ENCODE measurements around a stretch of chr15.

- PRO-cap = no peak
These were observed 80.9 kb downstream of the FBXL22 start for GRCh38 chr15:63677676-63678830.

DNA sequence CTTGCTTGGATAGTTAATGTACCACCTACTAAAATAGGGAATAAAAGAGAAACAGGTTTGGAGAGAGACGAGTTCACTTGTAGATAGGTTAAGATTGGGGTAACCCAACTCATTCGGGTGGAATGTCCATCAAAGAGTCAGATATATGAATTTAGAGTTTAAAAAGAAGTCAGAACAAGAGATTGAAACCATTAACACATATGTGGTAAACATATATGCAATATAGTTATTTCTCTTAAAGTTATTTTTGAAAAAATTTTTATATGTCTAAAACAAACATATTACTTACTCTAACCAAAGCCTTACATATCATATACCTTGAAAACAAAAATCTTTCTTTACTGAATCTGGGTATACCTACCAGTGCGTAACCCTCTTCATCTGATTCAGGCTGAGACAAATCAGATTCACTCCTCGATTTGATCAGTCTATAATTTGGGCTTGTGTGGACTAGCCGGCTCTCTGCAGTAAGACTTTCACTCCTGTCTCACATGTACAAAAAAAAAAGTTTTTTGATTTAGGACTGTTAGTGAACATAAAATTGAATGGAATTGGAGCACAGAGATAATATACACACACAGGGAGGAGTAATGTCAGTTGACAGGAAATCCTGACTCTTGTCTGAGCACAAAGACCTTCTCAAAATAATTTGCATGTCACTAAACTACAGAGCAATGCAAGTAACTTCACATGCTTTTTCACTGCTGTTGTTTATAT, 115.4 kb downstream of the FBXL22 start:
- PRO-cap = no peak

DNA sequence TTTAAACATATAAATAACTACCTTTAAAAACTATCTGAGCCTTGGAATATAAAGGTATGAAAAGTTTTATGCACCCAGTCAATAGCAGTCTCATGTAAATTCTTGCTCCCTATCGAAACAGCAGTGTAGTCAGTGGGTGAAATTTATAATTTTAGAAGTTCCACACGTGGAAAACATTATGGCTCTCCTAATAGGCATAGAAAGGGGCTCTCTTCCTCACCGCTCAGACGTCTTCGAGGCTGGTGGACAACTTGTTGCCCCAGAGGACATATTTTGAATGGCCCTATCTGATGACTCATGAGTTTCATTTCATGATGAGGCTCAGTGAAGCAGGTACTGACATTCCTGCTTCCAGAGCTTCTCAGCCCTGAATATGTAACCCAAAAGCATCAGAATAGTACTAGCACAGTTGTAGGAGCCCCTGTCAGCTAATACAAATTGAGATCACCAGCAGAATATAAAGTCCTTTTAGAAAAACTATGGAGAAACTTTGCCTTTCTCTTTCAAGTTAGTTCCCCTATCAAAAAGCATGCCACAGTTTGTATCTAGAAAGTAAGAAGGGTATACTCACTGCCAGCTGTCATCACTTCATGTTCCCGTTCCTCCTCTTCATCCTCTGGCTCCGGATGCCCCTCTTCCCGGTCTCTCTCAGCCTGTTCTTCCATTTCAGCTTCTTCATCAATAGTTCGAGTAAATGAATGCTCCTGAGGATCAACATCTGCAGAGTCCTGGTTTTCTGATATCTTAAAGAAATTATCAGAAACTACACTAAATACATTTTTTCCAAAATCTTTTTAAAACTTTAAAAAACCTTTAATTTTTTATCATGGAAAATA, 117.8 kb downstream of the HERC1 start:
- PRO-cap = no peak

- PRO-cap = no peak
These were observed 89.5 kb downstream of the HERC1 start for GRCh38 chr15:63744186-63744788.

DNA sequence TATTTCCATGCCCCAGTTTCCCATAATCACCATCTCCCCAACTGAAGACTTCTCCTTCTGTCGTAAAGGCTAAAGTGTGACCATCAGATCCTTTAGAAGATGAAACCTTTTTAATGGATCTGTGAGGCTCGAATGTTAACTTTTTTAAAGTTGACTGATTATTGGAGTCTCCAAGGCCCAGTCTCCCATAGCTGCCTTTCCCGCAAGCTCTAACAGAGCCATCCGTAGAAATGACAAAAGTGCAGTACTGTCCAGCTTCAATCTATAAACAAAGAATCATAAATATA, 77.3 kb downstream of the HERC1 start:
- PRO-cap = no peak

DNA sequence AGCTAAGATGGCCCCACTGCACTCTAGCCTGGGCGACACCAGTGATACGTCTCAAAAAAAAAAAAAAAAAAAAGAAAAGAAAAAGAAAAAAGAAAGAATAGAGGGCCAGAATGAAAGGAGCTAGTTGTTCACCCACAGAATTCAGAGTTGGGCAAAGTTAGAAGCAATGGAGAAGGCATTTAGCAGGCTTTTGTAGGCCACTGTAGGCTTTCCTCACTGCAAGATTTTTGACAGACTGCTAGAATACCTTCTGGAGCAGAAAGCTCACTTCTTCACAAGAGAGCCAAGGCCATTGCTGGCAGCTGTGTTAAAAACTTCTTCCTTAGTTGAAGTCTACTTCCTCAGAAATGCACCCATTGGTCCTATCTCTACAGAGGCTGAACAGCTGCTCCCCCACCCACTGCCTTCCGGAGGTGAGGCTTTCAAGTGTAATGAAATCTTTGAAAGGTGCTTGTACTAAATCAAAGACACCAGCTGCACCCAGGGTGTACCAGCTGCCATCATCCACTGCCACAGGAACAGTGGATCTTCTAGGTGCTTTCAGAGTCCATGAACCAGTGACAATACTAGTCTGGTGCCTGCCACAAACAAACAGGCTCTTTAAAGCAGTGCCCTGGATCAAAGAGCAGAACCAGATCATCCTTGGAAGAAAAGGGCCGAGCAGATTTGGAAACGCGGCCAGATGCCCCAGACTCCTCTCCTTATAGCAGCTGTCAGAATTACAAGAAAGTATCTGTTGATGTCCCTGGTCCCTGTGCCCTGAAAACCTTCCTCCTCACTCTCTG, 26.4 kb upstream of the HERC1 start:
- PRO-cap = unidirectional peak, plus-strand start at position 507 of the sequence; unidirectional peak, plus-strand start at position 563 of the sequence

GRCh38 chr15:63945133-63945613, 101.1 kb downstream of the DAPK2 start:
- PRO-cap = bidirectional peak, plus-strand start at chr15:63945477, minus-strand start at chr15:63945385

- PRO-cap = no peak
These were observed 84.4 kb downstream of the DAPK2 start for GRCh38 chr15:63961808-63962353.

DNA sequence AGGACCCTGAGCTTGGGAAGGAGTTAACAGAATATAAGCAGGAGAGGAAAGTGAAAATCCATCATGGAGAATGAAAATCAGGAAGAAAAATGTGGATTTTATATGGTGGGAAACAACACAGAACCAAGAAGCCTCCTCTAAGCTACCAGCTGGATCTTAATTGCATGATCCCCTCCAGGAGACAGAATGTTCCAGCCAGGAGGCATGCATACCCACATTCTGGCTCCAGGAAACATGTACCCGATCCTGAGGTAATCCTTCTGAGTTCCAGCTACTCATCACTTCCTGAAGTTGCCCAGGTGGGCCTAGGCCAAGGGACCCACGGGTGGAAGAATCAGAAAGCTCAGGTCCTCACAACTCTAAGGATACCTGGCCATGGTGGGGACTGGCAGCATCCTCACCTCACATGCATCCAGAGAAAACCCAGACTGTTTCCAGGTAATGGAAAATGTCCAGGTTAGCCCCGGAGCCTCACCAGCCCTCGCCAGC, 78.3 kb downstream of the DAPK2 start:
- PRO-cap = no peak

DNA sequence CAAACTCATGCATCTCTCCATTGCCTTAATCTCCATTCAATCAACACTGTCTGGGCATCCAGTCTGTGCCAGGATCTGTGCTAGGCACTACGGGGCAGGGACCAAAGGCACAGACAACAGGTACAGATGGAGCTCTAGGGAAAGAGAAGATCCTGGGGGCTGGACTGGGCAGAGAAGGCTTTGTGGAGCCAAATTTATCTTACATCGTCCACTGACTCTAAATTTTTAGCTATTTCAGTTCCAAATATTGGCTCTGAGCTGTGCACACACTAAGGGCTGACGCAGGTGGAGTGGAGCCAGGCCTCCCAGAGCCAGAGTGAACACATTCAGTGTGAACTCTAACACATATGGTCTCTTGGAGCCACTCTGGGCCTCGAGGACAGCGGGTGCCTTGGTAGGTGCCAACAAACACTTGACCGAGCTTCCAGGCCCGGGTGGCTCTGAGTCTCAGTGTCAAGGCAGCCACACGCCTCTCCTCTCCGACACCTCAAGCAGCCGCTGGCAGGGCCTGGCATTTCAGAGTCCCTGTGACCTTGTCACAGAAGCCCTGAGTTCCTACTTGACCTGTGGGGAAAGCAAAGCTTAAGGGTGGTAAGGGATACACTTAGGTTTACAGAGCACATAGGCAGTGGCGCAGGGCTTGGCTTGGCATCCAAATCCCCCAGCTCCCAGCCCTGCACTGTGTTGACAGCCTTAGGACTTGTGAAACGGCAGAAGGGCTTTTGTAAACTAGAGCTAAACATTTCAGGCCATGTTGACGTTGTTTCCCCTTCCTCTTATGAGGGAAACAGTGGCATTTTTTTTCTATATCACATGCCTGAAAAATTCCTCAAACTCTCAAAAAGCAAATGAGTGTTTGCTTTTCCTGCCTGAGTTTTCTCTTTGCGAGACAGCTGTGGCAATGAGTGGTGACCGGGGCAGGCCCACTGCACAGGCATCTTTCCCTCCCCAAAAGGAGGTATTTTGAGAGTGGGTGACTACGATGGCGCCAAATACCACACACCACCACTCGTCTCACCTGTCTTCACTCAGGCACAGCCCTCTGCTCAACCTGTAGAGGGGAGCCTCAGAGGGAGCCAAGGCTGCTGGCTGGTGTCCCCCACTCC, 60.9 kb downstream of the DAPK2 start:
- PRO-cap = no peak

DNA sequence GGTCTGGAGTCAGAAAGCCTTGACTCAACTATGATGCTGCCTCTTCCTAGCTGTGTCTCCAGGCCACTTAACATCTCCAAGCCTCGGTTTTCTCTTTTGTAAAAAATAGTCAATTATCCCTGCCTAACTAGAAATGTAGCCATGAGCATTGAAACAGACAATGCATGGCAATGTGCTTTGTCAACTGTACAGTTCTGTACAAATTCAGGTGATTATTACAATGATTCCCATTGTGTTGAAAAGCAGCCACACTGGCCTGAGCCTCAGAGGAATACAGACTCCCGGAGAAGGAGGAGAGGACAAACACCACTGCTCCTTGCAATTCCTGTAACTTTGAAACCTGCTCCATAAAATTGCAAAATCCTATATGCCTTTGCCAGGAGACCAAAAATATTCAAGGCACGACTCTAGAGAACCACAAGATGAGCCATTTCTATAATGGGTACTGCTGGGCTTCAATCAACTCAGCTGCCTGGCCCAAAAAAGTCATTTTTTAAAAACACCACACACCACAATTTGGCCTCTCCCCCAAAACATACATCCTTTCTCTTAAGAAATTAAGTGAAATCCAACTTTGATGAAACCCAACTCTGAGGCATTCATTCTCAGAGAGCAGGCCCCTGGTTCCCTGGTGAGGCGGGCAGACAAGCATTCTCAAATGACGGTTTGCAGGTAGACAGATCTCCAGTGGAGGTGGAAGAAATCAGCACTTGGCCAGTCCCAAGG, 28.6 kb downstream of the DAPK2 start:
- PRO-cap = no peak

DNA sequence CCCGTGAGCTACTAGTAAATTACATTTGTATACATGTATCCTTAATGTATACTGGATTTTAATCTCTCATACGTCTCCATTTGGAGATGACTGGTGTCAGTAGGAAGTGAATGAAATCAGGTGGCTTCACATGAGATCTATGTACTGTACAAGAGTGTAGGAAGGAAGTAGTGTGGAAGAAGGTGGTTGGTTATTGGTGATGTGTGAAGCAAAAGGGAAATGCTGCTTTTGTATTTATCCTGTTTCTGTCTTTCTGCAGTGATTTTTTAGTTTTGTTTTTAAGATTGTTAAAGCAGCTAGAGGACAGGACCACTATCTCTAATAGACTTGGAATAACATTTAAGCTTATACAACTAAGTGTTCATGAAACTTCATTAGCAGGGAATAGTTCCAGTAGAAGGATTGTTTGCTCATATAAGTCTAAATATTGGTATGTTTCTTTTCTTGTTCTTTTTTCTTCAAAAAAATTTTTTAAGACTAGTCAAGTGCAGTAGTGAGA, 15.3 kb downstream of the SNX1 start:
- PRO-cap = no peak

- PRO-cap = no peak
These were observed 3.2 kb downstream of the TRIP4 start for GRCh38 chr15:64390902-64391101.

- PRO-cap = no peak
These were observed 9.7 kb downstream of the ZNF609 start for GRCh38 chr15:64469844-64470680.

GRCh38 chr15:64563915-64564648, 103.7 kb downstream of the ZNF609 start:
- PRO-cap = no peak

GRCh38 chr15:64633949-64634466, 141.4 kb downstream of the RBPMS2 start:
- PRO-cap = no peak

- PRO-cap = no peak
These were observed 140.8 kb downstream of the RBPMS2 start for GRCh38 chr15:64634467-64635041.

DNA sequence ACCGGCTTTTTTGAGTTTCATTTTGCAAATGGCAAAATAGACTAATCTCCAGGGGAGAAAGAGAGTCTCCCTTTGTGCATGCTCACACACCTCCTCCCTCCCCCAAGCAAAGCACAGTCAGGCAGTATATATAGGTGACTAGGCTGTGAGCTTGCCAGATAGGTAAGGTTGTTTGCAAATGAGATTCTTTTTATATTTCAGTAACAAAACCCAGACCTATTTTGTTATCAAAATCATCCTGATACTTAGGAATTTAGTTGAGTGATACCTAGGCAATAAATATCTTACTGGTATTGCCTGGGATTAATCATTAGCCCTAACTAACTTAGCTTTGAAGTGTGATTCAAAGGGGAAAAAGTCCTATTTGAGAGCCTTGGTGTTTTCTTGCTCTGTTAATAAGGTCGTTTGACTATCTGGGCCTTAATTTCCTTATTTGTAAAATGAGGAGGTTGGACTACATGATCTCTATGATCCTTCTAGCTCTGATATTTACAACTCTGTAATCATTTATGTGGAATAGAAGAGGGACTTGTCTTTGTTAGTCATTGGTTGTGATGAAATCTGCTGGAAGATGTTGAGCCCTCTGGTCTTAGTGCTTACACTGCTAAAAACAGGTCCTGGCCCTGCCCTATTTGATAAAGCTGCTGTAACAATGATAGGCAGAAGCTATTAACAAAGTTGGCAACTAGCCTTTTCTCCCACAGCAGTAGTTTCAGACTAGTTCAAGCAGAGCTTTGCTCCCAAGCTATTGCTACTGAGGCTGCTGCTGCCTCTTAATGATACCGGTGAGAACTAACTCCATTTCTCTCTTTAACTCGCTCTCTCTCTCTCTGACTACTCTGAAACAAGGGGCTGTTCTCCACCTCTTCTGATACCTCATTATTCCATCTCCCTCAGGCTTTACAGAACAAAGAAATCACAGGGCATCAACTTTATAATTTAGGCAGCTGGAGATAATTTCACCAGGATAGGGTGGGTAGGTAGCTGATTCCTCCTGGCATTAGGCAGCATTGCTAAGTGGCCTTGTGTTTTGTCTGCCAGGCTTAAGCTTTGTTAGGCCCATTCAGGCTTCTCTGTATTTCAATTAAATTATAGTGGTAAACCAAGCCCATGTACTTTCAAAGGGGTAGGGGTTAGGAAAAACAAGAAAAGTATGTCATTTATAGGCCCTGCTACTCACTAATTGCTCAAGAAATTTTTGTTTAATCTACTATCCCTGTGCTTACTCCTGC, 139.9 kb downstream of the RBPMS2 start:
- PRO-cap = no peak

DNA sequence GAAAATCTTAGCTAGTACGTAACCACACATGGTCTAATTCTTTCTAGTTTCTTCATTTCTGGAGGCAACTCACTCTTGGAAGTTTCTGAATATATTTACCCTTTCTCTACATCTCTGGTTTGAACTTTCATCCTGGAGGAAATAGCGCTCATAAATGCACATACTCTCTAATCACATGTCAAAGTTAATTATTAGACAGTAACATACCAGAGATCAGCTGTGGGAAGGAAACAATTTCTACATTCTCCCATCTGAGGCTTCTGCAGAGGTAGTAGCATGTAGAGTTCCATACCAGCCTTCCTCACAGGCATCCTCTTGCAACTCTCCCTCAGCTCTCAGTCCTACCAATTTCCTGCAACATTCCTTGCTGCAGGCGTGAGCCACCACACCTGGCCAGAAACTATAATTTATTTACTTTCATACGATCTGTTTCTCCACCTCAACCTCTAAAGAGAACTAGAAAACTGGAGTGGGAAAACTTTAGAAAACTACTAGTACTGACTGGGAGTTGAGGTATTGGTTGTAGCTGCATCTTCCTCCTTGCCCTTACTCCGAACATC, 132.4 kb downstream of the RBPMS2 start:
- PRO-cap = no peak

- PRO-cap = no peak
These were observed 75.5 kb downstream of the RBPMS2 start for GRCh38 chr15:64699397-64700779.

Data from NALM6 (cell line).